Endothelial cell of umbilical vein (primary cell): ENCODE results near the genes CARD10, CDC42EP1 and TRIOBP.

DNA sequence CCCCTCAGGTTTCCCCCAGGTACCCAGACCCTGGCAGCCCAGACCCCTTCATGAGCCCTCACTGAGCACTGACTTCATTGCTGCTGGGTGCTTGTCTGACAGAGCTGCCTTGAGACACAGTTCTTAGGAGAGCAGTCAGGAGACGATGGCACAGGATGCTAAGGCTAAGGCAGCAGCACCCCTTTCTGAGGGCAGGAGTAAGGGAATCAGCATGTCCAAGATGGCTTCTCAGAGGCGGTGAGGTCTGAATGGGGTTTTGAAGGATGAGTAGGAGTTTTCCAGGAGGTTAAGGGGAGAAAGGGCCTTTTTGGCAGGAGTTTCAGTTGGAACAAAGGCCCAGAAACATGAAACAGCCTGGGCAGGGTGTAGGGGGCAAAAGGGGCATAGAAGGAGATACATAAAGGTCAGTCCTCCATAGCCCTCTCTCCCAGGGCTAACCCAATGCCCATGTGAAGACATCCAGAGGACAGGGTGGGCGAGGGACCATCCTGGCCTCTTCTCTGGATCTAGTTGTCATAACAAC is 18.8 kb downstream of the CYTH4 start:
- PRO-cap, result no peak
CAGE:
- cytosol, long polyA minus RNA, result no peak
- cytosol, long polyA plus RNA, result no peak
- long polyA plus RNA, result no peak
- nucleus, long polyA minus RNA, result no peak
- nucleus, long polyA plus RNA, result no peak

GRCh38 chr22:37311914-37312216 is 29.6 kb downstream of the CYTH4 start:
- PRO-cap, result no peak
CAGE:
- cytosol, long polyA minus RNA, result no peak
- cytosol, long polyA plus RNA, result no peak
- long polyA plus RNA, result no peak
- nucleus, long polyA minus RNA, result no peak
- nucleus, long polyA plus RNA, result no peak

- PRO-cap, result no peak
CAGE:
- cytosol, long polyA minus RNA, result no peak
- cytosol, long polyA plus RNA, result no peak
- long polyA plus RNA, result no peak
- nucleus, long polyA minus RNA, result no peak
- nucleus, long polyA plus RNA, result no peak
These were observed 42.3 kb downstream of the CYTH4 start for GRCh38 chr22:37324368-37325327.

GRCh38 chr22:37377900-37378267 is 49.4 kb downstream of the ELFN2 start:
- PRO-cap, result no peak
CAGE:
- cytosol, long polyA minus RNA, result no peak
- cytosol, long polyA plus RNA, result no peak
- long polyA plus RNA, result no peak
- nucleus, long polyA minus RNA, result no peak
- nucleus, long polyA plus RNA, result no peak

GRCh38 chr22:37492766-37493202 is 6.6 kb upstream of the MFNG start:
- PRO-cap, result no peak
CAGE:
- cytosol, long polyA minus RNA, result no peak
- cytosol, long polyA plus RNA, result no peak
- long polyA plus RNA, result no peak
- nucleus, long polyA minus RNA, result no peak
- nucleus, long polyA plus RNA, result no peak

DNA sequence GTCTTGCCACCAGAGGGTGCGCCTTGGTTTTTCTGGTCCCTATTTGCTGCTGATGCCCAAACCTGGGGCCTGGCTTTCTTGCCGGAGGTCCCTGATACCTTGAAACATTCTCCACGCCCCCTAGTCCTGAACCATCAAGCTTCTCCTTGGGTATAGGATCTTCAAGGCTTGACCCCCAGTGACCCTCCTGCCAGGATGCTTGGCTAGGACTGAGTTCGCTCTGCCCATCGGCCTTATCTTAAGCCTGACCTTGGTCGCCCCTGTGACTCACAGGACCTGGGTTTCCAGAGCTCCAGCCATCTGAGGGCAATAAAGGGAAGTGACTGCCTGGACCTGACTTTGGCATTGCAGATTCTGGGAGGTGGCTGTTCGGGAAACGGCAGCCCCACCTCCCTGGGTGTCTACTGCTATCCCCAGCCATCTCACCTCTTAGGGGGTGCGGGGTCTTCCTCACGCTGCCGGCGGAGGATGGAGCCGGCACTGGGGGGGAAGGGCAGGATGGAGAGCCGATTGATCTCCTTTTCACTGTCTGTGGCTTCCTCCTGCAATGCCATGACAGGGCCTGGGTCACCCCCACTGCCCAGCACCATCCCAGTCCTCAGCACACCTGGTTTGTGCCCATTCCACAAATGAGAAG is 15.3 kb downstream of the CARD10 start:
- PRO-cap, result no peak
CAGE:
- cytosol, long polyA minus RNA, result no peak
- cytosol, long polyA plus RNA, result no peak
- long polyA plus RNA, result no peak
- nucleus, long polyA minus RNA, result no peak
- nucleus, long polyA plus RNA, result no peak

DNA sequence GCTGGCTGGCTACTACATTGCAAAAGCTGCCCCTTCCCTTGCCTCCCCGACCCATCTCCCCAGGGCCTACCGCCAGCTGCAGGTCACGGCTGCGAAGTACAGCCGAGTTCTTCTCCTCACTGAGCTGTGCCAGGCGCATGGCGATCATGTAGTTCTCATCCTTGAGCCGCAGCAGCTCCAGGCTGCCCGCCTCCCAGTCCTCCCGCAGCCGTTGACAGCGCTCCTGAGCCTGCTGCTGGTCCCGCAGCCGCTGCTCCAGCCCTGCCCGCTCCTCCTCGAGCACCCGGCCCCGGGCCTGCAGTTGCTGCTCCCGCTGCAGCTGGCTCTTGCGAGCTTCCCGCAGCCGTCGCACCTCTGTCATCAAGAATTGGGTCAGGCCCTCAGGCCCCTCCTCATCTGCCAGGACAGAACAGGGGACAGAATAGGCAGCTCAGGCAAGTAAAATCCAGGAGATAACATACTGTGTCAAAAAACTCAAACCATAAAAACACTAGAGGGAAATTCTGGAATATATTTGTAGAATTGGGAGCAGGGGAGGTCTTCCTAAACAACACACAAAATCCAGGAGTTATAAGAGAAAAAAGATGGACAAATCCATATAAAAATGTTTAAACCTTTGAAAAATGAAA is 3.2 kb downstream of the CARD10 start:
- PRO-cap, result no peak
CAGE:
- cytosol, long polyA minus RNA, result no peak
- cytosol, long polyA plus RNA, result no peak
- long polyA plus RNA, result no peak
- nucleus, long polyA minus RNA, result no peak
- nucleus, long polyA plus RNA, result no peak

DNA sequence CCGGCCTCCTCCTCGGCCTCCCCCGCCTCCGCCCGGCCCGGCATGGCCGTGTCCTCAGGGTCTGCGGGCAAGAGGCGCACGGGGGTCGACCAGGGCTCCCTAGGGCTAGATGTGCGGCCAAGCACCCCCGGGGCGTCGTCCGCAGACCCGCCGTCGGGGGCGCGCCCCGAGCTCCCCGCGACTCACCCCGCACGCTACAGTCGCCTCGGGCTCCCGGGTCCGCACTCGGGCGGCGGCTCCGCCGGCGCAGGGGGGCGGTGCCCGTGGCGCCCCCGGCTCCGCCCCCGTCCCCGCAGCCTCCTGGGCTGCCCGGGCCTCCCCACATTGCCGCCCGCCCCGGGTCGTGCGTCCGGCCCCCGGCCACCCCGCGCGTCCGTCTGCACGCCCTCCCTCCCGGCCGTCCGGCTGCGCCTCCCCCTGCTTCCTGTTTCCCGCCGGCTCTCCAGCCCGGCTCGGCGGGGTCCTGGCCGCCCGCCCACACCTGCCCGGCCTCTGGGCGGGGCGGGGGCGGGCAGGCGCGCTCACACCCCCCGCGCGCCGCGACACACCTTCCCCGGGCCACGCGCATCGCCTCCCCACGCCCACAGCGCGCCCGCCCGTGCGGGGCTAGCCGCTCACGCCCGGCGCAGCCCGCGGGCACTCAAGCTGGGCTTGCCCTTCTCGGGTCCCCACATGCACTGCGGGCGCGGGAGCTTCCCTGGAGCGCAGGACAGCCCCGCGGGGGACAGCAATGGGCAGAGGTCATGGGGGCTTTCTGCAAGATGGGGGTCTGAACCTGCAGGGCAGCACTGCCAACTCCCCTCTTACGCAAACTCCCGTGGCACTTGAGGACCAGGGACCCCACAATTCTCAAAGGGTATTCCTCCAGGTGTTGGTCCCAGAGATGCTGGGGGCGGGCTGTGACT is at the start of gene CARD10:
Gene CARD10, minus strand, starts transcription at position 259 of the 905 bp plus-strand sequence.
- PRO-cap, result bidirectional peak, plus-strand start at position 437 of the sequence, minus-strand start at position 379 of the sequence
CAGE:
- cytosol, long polyA minus RNA, result start-site peak on the minus strand centred at position 221 of the sequence, 13 bp wide, 10 reads
- cytosol, long polyA plus RNA, result no peak
- long polyA plus RNA, result no peak
- nucleus, long polyA minus RNA, result start-site peak on the minus strand centred at position 198 of the sequence, 19 bp wide, 34 reads; start-site peak on the minus strand centred at position 387 of the sequence, 89 bp wide, 27 reads
- nucleus, long polyA plus RNA, result start-site peak on the minus strand centred at position 212 of the sequence, 32 bp wide, 126 and 85 reads in 2 replicates

DNA sequence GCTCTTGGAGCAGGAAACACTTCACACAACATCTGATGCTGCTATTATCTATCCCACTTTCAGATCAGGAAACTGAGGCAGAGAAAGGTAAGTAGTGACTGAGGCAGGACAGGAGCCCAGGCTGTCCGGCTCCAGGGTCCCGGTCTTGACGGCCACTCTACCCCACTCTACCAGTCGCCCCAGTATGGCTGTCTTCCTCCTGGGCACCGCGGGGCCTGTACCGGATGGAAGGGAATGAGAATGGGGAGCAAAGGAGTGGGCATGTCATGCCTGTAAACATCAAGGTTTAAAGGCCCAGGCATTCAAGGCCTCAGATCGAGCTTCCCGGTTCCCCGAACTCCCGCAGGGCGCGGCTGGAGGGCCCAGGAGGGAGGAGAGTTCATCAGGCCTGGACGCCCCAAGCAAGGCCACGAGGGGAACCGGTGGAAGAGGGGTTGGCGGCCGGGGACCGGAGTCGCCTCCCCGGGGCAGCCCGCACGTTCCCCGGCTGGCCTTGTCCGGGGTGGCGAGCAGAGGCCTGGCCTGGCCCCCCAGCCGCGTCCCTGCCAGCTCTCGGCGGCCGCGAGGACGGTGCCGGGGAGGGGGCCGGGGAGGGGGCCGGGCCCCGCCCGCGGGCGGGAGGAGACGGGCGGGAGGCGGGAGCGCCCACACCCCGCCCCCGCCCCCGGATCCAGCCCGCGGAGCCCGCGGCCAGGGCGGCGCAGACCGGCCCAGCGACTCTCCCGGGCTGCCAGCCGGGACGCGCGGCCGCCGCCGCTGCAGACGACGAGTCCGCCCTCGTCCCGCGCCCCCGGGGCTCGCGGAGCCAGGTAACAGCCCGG is at the start of gene CDC42EP1:
Gene CDC42EP1, plus strand, starts transcription at position 701 of the 821 bp plus-strand sequence.
- PRO-cap, result bidirectional peak, plus-strand start at position 703 of the sequence, minus-strand start at position 554 of the sequence
CAGE:
- cytosol, long polyA minus RNA, result no peak
- cytosol, long polyA plus RNA, result start-site peak on the plus strand centred at position 705 of the sequence, 57 bp wide, 399 and 312 reads in 2 replicates
- long polyA plus RNA, result start-site peak on the plus strand centred at position 695 of the sequence, 37 bp wide, 202 and 85 reads in 2 replicates
- nucleus, long polyA minus RNA, result start-site peak on the plus strand centred at position 709 of the sequence, 16 bp wide, 85 reads
- nucleus, long polyA plus RNA, result no peak

DNA sequence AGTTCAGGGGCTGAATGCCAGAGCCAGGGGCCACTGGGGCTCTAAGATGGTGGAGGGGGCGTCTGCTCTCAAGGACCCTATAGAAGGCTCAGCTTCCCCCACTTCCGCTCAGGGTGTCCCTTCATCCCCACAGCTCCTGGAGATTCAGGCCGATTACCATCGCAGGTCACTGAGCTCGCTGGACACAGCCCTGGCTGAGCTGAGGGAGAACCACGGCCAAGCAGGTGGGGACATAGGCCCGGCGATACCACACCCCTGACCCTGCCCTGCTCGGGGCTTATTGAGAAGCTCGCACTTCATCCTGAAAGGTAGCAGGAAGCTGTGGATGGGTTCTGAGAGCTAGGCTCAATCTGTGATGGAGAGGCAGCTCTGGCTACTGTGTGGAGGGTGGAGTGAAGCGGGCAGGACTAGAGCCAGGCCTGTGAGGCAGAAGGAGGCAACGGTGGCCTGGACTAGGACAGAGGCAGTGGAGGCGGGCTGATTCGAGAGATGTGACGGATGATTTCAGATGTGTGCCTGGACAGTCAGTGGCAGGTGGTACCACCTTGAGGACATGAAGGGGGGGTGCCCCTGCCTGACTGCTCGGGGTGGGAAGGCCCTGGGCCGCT is 5.4 kb downstream of the SH3BP1 start:
- PRO-cap, result no peak
CAGE:
- cytosol, long polyA minus RNA, result no peak
- cytosol, long polyA plus RNA, result no peak
- long polyA plus RNA, result no peak
- nucleus, long polyA minus RNA, result no peak
- nucleus, long polyA plus RNA, result no peak

- PRO-cap, result no peak
CAGE:
- cytosol, long polyA minus RNA, result no peak
- cytosol, long polyA plus RNA, result no peak
- long polyA plus RNA, result no peak
- nucleus, long polyA minus RNA, result no peak
- nucleus, long polyA plus RNA, result no peak
These were observed at the start of gene TRIOBP for GRCh38 chr22:37696403-37697335. TSS of gene TRIOBP (plus strand) at chr22:37697048.

- PRO-cap, result no peak
CAGE:
- cytosol, long polyA minus RNA, result no peak
- cytosol, long polyA plus RNA, result no peak
- long polyA plus RNA, result no peak
- nucleus, long polyA minus RNA, result no peak
- nucleus, long polyA plus RNA, result no peak
These were observed 44.1 kb downstream of the TRIOBP start for GRCh38 chr22:37740969-37741288.

DNA sequence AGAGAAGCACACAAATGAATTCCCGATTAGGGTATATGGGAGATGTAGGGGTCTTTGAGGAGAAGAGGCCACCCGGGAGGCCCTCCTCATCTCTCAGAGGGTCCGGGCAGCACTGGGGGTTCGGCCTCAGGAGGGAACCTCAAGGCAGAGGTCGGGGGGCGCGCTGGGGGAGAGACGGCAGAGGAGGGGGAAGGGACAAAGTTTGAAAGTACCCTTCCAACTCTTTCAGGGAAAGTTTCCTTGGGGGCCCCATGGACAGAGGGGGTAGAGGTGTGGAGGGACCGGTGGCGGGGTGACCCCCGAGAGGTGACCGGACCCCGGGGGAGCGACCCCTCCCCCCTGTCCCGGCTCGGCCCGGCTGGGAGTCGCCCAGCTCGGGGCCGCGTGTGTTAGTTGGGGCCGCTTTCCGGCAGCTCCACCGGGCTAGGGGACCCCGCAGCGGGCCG is 622 bp upstream of the H1-0 start:
- PRO-cap, result unidirectional peak, plus-strand start at position 340 of the sequence; unidirectional peak, plus-strand start at position 392 of the sequence
CAGE:
- cytosol, long polyA minus RNA, result no peak
- cytosol, long polyA plus RNA, result no peak
- long polyA plus RNA, result no peak
- nucleus, long polyA minus RNA, result no peak
- nucleus, long polyA plus RNA, result no peak

DNA sequence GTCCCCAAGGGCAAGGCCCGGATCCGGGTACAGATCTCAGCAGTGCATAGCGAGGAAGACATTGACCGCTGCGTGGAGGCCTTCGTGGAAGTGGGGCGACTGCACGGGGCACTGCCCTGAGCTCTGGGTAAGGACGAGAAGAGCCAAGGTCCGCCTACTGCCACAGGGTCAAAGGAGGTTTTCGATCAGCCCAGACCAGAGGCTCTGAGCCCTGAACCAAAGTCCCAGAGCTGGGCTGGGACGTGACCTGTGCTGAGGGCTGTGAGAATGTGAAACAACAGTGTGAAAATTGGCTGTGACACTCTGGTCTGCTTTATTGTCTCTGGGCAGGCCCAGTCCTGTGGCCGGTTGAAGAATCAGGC is 6.6 kb upstream of the GALR3 start:
- PRO-cap, result no peak
CAGE:
- cytosol, long polyA minus RNA, result no peak
- cytosol, long polyA plus RNA, result no peak
- long polyA plus RNA, result no peak
- nucleus, long polyA minus RNA, result no peak
- nucleus, long polyA plus RNA, result no peak

DNA sequence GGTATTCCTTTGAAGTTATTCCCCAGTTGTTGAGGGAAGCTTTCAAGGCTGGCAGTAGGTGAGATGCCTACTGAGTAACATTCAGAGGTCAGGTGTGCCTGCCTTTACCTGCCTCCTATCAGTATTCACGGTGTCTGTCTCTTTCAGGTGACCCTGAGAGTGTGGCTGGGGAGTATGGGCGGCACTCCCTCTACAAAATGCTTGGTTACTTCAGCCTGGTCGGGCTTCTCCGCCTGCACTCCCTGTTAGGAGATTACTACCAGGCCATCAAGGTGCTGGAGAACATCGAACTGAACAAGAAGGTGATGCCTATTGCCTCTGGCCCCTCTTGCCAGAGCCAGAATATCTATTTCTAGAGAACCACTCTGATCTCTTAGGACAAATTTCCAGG is 25.0 kb downstream of the EIF3L start:
- PRO-cap, result no peak
CAGE:
- cytosol, long polyA minus RNA, result no peak
- cytosol, long polyA plus RNA, result no peak
- long polyA plus RNA, result no peak
- nucleus, long polyA minus RNA, result no peak
- nucleus, long polyA plus RNA, result no peak

GRCh38 chr22:37981523-37981945 is 2.8 kb downstream of the SOX10 start:
- PRO-cap, result no peak
CAGE:
- cytosol, long polyA minus RNA, result no peak
- cytosol, long polyA plus RNA, result no peak
- long polyA plus RNA, result no peak
- nucleus, long polyA minus RNA, result no peak
- nucleus, long polyA plus RNA, result no peak

GRCh38 chr22:38017486-38018210 is 33.3 kb upstream of the SOX10 start:
- PRO-cap, result no peak
CAGE:
- cytosol, long polyA minus RNA, result no peak
- cytosol, long polyA plus RNA, result no peak
- long polyA plus RNA, result no peak
- nucleus, long polyA minus RNA, result no peak
- nucleus, long polyA plus RNA, result no peak

DNA sequence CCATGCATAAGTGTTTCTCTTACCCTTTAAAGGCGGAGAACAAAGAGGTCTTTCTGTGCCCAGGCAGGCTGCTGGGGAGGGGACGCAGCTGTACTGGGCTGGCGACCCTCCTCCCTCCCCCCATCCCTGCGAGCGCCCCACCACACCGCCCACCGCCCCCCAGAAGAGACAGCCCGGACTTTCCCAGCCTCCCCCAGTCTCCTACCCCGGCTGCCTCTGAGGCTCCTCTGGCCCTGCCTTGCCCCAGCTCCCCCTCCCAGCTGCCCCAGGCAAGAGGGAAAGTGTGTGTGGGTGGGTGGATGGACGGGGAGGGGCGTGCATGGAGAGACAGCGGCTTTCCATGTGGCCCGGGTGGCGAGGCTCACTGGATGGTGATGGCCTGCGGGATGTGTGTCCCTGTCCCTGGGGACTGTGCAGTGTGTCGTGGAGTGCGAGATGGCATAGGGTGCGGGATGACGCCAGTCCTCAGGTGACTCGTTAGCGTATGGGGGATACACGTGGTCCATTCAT is 30.5 kb upstream of the PICK1 start:
- PRO-cap, result no peak
CAGE:
- cytosol, long polyA minus RNA, result no peak
- cytosol, long polyA plus RNA, result no peak
- long polyA plus RNA, result no peak
- nucleus, long polyA minus RNA, result no peak
- nucleus, long polyA plus RNA, result no peak

GRCh38 chr22:38034029-38034974 is 22.9 kb upstream of the PICK1 start:
- PRO-cap, result bidirectional peak, plus-strand start at chr22:38034807, minus-strand start at chr22:38034755
CAGE:
- cytosol, long polyA minus RNA, result no peak
- cytosol, long polyA plus RNA, result no peak
- long polyA plus RNA, result no peak
- nucleus, long polyA minus RNA, result no peak
- nucleus, long polyA plus RNA, result no peak

DNA sequence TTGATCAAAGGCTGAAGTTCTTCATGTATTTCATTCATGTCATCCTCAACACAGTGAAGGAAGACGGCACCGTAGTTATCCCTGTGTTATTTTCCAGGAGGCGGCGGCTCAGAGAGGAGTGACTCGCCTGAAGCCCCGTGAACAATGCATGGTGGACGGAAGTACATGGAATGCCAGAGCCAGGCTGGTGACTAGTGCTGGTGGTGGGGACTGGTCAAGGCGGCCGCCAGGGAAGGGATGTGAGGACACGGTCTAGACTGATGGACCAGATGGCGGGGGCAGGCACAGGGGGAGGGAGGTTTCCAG is 16.3 kb upstream of the PICK1 start:
- PRO-cap, result no peak
CAGE:
- cytosol, long polyA minus RNA, result no peak
- cytosol, long polyA plus RNA, result no peak
- long polyA plus RNA, result no peak
- nucleus, long polyA minus RNA, result no peak
- nucleus, long polyA plus RNA, result no peak